Esophagus muscularis mucosa (tissue), 4 donors: ENCODE data around the genes GLTP and C12orf76.

GRCh38 chr12:109734133-109734624, 20.6 kb downstream of the FAM222A start:
- PRO-cap: no peak
- RAMPAGE, long total RNA, 4 experiments: no peak in any of the 4 experiments

GRCh38 chr12:109783792-109784334, 49.3 kb downstream of the TRPV4 start:
- PRO-cap: no peak
- RAMPAGE, long total RNA, 4 experiments: no peak in any of the 4 experiments

DNA sequence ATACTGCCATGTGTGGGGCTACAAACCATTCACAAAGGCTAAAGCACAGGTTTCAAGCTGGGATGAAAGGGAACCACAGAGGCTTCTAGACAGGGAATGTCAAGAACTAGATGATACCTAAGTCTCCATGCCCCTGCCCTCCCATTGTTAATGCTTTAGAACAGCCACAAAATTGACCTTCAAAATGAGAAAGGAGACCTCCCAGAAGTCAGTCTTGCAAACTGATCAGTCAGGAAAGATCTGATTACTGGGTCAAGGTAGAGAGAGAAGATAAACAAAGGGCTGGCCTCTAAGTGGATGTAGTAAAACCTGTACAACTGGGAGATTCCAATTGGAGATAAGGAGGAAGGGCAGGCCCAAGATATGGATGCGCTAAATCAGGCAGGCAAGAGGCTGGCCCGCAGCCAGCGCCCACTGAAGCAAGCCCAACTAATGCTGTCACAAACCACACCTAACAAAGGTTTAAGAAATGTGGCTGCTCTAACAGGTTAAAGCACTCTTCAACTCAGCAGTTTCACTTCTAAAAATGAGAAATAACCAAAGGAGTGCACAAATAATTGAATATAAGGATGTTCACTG, 4.9 kb downstream of the GLTP start:
- PRO-cap: no peak
- RAMPAGE, long total RNA, 4 experiments: no peak in any of the 4 experiments

GRCh38 chr12:109879787-109880929, at the start of gene GLTP:
TSS of gene GLTP (minus strand) at chr12:109880541.
- PRO-cap: bidirectional peak, plus-strand start at chr12:109880675, minus-strand start at chr12:109880541
- RAMPAGE, long total RNA, 4 experiments: start-site peak on the minus strand in 4 of 4 experiments, at chr12:109880383-109880449 at its widest, 410 to 1,714 reads per replicate

- PRO-cap: no peak
- RAMPAGE, long total RNA, 4 experiments: no peak in any of the 4 experiments
Measured at GRCh38 chr12:109892635-109893231, 7.3 kb upstream of the TCHP start.

GRCh38 chr12:109944871-109945641, 45.0 kb downstream of the TCHP start:
- PRO-cap: no peak
- RAMPAGE, long total RNA, 4 experiments: no peak in any of the 4 experiments

GRCh38 chr12:109968022-109968380, 28.2 kb downstream of the GIT2 start:
- PRO-cap: no peak
- RAMPAGE, long total RNA, 4 experiments: no peak in any of the 4 experiments

- PRO-cap: no peak
- RAMPAGE, long total RNA, 4 experiments: no peak in any of the 4 experiments
Measured at GRCh38 chr12:110015277-110015632, 16.0 kb downstream of the ANKRD13A start.

GRCh38 chr12:110028272-110028734, 20.0 kb downstream of the C12orf76 start:
- PRO-cap: no peak
- RAMPAGE, long total RNA, 4 experiments: no peak in any of the 4 experiments

DNA sequence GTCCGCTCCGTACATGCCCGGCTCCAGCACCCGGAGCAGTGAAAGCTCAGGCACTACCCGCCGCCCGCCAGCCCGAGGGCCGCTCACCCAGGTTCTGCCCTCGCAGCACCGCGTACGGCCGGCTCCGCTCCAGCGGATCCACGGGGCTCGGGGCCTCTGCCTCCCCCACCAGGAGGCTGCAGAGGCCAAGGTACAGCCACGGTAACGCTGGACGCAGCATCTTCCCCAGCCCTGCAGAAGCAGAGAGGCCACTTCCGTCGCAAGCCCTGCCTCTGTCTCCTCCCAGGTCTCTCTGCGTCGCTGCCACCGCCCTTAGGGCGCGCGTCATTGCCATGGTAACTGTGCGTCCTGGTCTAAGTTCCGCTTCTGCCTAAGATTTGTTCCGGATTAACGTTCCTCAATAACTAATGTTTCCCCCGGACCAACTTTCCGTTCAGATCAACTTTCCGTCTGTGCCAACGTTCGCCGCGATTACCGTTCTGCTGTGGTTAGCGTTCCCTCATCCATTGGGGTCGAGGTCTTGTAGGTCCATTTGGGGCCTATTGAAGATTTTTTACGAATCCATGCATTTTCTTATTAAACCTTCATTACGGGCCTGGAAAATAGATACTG, at the start of gene C12orf76:
TSS of gene C12orf76 (minus strand) at position 247 of the 612 bp plus-strand sequence.
- PRO-cap: bidirectional peak, plus-strand start at position 436 of the sequence, minus-strand start at position 247 of the sequence
- RAMPAGE, long total RNA, 4 experiments: start-site peak on the minus strand in 4 of 4 experiments, centred at positions 247 to 258 of the sequence, 352 to 440 reads per replicate

DNA sequence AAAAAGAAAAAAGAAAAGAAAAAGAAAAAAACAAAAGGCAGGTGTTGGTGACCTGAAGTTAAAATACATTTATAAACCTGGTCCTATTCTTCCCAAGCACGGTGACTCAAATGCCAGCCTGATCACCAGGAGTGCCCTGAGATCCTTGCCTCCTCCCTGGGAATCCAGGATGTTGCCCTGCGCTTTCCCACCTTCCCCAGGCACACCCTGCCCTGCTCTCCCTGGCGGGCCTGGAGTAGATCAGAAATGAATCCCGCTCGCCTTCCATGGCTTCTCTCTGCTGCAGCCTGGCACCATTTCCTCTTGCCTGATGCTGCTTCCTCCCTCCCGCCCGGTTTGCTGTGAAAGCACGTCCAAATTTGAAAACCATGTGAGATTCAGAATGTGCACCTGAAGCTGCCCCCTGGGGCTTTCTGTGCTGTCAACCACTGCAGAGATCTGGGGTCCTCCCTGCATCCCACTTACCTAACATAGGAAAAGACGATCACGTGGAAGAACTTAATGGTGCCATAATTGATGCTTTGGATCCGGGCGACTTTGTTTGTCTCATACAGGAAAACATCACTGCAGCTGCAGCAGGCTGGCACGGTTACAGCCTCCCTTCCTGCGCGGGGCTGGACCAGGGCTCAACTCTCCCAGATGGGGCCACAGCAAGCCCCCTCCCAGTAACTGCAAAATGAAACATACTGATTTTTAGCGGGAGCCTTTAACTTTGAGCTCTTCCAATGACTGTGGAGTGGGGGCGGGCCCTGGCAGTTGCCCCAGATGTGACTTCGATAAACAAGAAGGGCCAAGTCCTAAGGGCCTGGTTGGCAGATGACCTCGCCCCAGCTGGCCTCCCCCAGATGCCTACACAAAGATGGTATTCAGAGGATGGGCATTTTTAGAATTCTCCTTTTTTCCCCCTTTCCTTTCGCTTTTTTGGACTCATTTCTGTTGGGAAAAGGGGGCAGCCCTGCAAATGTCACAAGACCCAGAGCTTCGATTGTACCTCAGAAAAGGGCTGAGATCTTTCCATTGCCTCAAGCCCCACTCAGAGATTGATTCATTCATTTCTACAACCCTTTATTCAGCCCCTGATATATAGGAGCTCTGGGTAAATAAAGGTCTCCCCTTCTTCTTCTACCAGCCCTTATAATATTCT, 25.0 kb upstream of the C12orf76 start:
- PRO-cap: no peak
- RAMPAGE, long total RNA, 4 experiments: no peak in any of the 4 experiments

GRCh38 chr12:110250361-110250749, 30.7 kb upstream of the ATP2A2 start:
- PRO-cap: no peak
- RAMPAGE, long total RNA, 4 experiments: no peak in any of the 4 experiments

DNA sequence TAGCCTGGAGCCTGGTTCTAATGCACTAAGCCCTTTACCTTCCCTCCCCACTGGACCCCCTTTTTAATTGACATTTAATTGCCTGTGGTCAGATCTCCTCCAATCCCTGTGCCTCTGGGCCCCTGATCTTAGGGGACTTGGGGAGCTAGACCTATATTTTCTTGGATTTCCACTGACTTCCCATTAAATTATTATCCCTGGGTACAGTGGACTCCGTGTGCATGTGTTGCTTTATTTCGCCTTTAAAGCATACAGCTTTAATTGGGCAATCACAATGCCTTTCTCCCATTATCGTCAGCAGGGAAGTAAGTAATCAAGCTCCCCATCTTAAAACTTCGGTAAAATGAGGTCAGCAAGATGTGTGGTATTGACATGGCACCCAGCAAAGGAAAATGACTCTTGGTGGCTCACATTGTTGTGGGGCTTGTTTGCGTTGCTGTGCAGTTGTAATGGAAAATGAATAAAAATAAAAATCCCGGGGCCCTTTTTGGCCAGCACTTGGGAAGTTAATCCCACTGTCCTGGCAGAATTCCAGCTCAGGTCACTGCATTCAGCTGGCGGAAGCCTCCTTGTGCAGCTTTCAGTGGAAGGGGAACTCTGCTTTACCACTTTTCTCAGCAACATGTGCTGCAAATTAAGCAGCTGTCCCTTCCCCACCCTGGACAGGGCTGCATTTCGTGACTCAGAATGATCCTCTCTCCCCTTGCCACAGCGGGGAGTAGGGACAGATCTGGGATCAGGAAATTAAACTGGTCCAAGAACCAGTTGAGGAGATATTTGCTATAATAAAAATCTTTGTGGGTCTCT, 14.0 kb upstream of the ATP2A2 start:
- PRO-cap: no peak
- RAMPAGE, long total RNA, 4 experiments: no peak in any of the 4 experiments

DNA sequence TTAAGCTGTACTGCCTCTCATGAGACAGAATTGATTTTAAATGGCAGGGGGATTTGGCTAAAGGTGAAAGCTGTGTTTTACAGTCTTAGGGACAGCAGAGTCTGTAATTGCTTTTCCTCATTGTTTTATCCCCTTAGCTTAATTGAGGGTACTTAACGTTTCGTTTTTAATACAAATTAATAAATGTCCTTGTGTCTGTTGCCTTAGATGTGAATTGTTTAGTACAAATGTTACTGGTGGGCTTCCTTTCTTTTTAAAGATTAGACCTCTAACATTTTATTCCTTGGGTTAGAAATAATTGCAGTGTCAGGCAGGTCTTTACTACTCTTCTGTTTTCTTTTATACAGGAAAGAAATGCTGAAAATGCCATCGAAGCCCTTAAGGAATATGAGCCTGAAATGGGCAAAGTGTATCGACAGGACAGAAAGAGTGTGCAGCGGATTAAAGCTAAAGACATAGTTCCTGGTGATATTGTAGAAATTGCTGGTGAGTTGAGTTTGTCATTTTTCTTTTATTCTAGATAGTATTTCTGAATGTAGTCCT, 15.3 kb downstream of the ATP2A2 start:
- PRO-cap: no peak
- RAMPAGE, long total RNA, 4 experiments: no peak in any of the 4 experiments

DNA sequence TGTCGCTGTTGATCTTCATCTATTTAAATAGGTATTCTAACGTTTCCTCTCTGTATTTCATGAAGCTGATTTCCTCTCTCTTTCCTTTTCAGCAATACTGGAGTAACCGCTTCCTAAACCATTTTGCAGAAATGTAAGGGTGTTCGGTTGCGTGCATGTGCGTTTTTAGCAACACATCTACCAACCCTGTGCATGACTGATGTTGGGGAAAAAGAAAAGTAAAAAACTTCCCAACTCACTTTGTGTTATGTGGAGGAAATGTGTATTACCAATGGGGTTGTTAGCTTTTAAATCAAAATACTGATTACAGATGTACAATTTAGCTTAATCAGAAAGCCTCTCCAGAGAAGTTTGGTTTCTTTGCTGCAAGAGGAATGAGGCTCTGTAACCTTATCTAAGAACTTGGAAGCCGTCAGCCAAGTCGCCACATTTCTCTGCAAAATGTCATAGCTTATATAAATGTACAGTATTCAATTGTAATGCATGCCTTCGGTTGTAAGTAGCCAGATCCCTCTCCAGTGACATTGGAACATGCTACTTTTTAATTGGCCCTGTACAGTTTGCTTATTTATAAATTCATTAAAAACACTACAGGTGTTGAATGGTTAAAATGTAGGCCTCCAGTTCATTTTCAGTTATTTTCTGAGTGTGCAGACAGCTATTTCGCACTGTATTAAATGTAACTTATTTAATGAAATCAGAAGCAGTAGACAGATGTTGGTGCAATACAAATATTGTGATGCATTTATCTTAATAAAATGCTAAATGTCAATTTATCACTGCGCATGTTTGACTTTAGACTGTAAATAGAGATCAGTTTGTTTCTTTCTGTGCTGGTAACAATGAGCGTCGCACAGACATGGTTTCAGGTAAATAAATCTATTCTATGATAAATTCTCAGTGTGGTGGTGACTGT, 53.0 kb downstream of the ANAPC7 start:
- PRO-cap: no peak
- RAMPAGE, long total RNA, 4 experiments: no peak in any of the 4 experiments

GRCh38 chr12:110353178-110353748, 50.2 kb downstream of the ANAPC7 start:
- PRO-cap: no peak
- RAMPAGE, long total RNA, 4 experiments: no peak in any of the 4 experiments

DNA sequence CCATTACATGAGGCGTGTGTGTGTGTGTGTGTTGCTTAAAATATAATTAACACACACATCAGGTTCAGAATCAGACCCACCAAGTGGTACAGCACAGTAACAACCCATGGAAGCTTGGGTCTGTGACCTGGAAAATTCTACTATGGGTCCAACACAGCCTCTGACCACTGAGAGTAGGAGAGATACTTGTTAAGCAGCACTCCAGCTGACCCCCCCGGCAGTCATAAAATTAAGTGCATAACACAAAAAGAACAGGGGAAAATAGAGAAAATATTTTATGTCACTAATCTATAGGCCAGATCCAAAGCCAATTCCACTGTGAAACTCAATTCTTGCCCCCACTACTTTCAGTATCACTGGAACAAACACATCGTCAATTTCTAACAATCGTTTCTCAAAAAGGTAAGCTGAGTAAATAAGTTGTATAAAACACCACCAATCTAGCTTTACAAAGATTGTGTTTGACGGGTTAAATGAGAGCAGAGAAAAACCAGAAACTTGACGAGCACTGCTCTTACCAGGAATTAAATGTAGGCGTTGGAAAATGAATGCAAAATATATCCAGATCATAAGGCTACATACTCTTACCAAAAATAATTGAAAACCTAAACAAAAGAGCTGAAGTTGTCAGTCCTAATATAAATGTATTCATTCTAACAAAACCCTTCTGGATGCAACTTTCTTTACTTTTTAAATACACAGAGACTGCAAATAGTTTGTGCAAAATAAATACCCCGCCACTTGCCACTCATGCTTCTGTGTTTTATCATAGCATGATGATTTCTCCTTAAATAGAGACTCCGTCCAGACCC, 32.5 kb downstream of the RAD9B start:
- PRO-cap: no peak
- RAMPAGE, long total RNA, 4 experiments: no peak in any of the 4 experiments

DNA sequence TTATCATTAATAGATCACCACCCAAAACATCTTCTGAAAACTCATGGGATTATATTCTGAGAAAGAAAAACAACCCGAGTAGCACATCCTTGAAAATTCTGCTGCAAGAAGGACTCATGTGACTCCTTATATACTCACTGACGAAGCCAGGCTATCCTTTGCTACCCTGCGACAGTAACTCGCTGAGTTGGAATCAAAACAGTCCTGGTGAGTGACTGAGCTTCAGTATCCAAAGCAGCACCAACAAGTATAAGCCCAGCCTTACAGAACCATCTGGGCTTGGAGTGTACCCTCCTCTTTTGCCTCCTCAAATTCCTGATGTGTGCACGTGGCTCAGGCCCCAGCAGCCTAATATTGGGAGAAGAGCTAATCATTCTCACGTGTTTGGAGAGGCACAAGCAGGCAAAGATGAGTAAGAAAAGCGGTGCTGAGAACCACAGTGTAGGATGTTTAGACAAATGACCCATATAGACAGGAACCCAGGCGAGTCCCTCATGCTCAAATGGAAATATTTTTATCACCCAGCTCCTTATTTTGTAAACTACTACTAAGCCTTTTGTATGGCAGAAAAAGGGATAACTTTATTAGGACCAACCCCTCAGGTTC, 34.4 kb downstream of the PPTC7 start:
- PRO-cap: bidirectional peak, plus-strand start at position 379 of the sequence, minus-strand start at position 255 of the sequence
- RAMPAGE, long total RNA, 4 experiments: no peak in any of the 4 experiments

DNA sequence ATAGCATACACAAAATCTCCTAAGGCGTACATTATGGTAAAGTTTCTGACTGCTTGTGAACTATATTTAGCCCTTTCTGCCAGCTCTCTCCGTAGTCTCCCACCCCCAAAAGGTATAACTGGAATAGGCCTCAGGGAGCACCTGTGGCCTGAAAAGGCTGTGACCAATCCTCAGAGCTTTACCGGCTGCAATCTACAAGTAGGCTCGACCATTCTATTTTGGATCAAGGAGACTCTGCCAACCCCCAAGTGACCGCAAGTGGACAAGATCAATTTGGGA, 1.2 kb downstream of the PPTC7 start:
- PRO-cap: bidirectional peak, plus-strand start at position 226 of the sequence, minus-strand start at position 172 of the sequence
- RAMPAGE, long total RNA, 4 experiments: no peak in any of the 4 experiments

DNA sequence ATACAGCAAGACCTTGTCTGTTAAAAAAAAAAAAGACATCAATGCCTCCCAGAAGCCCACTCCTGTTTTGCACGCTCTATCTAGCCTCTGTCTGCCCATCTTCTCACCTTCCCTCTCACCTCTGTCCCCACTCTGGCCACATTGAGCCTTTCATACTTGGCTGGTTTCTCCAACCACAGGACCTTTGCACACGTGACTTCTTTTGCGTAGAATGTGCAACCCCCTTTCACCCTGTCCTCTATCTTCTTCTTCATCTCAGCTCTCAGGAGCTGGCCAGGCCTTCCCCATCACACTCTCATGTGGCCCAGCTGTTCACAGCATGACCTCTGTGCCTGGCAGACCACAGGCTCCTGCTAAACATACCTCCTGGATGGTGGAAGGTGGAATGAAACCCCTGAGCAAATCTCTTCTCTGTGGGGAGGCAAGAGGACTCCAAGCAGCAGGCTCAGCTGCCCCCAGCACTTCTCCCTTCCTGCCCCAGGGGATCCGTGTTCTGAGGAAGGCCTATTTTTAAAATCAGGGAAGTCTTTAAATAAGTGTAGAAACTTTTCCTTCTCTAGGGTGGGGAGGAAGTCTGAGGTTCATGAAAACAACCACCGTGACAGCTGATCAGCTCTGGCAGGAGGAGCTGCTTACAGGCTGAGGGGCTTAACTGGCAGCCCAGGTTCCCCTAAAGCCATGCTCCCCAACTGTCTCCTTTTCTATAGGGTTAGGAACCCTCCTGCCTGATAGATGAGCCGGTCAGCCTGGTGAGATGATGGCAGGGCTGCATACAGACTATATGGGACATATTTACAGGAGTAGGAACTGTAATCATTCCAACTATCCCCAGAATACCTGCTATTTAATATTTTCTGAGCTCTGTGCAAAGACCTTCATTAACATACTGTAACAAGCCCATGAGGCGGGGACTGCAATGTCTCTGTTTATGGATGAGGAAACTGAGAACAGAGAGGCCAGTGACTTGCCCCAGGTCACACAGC, 11.4 kb downstream of the HVCN1 start:
- PRO-cap: no peak
- RAMPAGE, long total RNA, 4 experiments: no peak in any of the 4 experiments